ENCODE measurements around a stretch of chr16.

DNA sequence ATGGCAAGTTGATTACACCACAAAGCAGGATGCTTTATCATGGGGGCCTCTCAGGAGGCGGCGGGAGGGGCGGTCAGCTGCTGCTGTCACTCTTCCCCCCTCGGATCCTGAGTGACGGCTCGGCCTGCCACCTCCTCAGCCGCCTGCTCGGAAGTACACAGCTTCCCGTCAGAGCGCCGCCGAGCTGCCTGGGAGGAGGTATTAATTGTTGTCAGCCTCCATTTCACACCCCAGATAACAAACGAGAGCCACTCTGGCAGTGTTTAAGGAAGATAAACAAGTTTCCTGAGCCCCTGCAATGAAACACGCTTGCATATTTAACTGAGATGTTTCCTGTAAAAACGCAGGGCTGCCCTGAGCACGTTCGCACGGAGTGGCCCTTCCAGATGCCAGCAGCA, 84.1 kb upstream of the IRX3 start:
- PRO-cap, result no peak

GRCh38 chr16:54459731-54460285, 173.2 kb upstream of the IRX3 start:
- PRO-cap, result no peak

GRCh38 chr16:54648377-54649180, 282.1 kb upstream of the IRX5 start:
- PRO-cap, result no peak

- PRO-cap, result no peak
These were observed 5.9 kb downstream of the IRX5 start for GRCh38 chr16:54936468-54937064.

GRCh38 chr16:54937065-54937813, 6.6 kb downstream of the IRX5 start:
- PRO-cap, result no peak

DNA sequence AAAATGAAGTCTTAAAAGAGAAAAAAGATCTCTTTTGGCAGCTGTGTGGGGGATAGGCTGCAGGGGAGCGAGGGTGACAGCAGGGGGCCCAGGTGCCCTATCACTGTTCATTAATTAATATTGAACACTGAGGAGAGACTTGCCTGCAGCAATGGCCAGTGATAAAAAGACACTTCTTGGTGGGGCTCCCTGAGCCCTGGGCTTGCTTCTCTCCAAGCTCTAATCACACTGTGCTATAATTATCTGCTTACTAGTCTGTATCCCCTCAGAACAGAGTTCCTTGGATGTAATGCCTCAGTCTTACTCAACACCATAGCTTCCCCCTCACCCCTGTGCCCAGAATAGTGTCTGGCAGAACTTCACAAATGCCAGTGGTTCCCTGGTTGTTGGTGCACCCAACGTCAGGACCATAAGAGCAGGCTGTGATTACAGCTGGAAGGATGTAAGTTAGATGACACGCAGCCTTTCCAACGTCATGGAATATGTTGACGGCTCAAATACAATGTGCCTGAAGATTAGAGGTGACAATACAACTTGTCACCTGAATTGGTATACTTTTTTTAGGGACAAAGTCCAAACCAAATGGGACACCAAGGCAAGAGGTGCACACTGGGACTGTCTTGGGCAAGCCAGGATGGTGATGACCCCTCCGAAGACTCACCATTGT, 51.9 kb upstream of the IRX6 start:
- PRO-cap, result no peak

DNA sequence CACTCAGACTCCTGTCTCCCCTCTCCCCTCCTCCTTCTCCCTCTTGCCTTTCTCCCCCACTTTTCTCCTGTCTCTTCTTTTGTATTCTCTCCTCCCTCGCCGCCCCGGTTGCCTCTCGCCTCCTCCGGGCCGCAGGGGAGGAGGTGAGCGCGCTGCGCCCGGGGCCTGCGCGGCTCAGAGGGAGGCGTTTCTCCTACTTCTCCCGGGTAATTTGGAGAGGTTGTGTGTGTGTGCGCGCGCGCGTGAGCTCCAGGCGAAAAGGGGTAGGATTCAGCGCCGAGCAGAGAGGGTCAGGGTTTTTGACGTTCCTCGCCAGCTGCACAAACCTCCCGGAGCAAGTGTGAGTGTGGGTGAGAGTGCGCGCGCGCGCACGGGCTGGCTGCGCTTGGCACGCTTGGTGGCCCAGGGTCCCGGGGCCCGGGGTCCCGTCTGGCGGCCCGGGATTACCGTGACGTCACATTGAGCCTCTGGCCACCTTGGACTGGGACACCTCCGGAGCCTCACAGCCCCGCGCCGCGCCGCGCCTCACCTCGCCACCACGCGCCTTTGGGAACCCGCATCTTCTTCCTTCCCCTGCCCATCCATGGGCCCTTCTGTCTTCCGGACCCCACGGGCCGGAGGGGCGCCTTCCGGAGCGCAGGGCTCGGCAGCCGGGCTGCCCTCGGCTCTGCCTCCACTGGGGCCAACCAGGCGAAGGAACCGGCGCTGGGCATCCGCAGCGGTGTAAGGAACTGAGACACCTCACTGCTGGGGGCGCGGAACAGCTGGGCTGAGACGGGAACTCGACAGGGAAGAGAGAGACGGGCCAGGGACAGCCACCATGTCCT, 482 bp downstream of the IRX6 start:
- PRO-cap, result no peak

DNA sequence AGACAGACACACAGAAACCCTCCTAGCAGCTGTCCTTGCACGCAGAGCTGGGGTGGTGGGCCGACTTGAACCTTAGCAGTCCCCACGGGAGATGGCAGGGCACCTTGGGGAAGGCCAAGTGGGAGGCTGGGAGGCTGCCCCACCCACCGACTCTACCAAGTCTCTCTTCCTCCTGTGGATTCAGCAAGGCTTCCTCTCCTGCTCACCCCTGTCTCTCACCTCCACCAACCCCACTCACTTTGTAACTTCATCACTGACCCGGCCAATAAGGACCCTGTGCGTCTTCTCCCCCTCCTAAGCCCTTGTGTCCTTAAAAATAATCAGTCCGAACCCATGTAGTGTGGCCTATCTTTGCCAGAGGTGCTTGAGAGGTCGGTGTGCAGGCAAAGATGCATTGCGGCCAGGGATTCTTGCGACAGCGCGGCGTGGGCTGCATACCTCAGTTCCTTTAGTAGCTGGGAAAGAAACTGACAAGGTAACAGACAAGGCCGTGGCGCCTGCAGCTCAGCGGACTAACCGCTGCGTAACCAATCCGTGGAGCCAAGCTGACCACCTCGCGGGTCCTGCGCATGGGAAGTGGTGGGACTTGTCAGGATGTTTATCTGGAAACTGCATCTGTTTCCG, 6.5 kb downstream of the IRX6 start:
- PRO-cap, result no peak

GRCh38 chr16:55372642-55372998, 48.6 kb downstream of the IRX6 start:
- PRO-cap, result no peak

GRCh38 chr16:55482676-55483133, 3.7 kb downstream of the MMP2 start:
- PRO-cap, result no peak

DNA sequence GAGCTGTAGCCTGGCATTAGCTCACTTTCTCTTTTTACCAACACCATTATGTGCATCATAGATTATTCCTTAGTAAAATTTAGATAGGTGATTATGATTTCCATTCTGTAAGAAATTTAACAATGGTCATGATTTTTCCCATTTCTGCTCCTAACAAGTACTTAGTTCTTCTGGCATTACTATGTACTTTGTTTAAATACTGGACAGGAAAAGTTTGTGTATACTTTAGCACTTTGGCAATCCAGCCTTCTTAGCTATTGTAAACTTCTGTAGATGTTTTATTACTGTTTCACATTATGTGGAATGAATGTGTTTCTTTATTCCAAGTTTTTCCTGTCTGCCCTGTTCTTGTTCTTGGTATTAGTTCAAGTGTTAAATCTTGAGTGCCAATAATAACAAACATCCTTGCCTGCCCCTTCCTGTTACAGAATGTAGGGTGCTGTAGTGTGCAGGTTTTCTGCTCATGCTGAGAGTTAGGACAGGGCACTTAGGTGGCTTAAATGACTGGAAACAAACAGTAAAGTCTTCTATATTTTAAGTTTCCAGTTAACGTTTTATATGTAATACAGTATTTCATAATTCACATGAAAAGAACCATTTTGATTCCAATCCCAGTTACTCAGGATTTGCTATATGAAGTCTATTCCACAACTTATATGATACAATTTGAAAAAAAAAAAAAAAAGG, 7.2 kb upstream of the CAPNS2 start:
- PRO-cap, result no peak

- PRO-cap, result no peak
These were observed 58.9 kb downstream of the CES1 start for GRCh38 chr16:55773879-55774491.

DNA sequence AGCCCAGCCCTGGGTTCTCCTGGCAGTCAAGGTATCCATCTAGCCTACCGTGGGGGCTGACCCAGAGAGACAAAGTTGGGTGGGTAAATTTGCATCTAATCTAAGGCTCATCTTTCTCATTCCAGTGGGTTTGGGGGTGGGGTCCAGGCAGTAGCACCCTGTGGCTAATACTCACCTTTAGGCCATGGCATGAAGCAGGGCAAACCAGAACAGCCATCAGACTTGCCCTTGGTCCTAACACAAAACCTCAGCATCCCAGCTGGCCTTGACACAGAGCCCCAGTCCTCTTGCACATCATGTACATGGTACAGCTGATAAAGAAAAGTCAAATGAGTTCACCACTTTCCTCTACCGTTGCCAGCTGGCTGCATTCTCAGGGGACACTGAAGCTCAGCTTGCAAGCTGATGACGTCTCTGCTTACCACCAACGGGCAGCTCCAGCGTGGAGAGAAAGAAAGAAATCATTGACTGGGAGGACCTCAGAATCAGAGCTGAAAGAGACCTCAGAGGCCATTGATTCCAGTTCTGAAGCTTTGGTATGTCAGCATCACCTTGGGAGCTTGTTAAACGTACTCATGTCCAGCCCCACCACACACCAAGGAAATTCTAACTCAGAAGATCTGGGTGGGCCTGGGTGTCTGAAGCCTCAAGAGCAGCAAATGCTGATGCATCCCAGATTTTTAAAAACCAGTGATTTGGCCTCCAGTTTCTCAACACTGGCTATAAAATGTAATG, 80.7 kb upstream of the CES5A start:
- PRO-cap, result no peak

DNA sequence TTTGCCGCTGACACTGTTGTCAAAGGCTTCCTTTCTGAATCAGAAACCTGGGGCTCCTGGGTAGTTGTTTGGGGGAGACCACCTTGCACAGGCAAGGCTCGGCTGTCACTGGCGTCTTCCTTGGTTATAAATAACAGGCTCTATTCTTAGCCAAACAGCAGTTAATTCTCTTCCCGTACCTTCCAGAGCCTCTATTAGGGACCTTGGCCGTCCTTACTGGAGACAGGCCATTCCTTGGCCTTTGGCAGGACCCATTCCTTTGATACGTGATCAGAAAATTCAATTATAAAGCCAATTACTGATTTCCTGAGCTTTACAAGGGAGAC, 104.5 kb downstream of the GNAO1 start:
- PRO-cap, result no peak

- PRO-cap, result unidirectional peak, minus-strand start at chr16:56643555
These were observed 4.9 kb downstream of the MT1A start for GRCh38 chr16:56643301-56643836.

DNA sequence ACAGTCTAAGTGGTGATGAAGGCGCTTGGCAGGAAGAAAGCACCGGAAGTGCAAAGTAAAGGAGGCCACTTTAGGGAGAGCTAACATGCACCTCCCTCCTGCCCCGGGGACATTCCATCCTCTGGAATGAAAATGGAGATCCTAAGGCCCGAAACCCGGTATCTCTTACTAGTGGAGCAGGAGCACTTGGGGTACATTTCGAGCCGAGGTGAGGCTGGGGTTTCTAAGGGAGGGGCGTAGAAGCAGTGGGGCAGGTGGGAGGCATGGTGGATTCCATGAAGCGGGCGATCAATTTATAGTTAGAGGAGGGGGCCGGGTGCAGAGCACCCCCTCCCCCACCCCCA, 4.8 kb downstream of the MT1F start:
- PRO-cap, result no peak

GRCh38 chr16:56666869-56667861, 700 bp downstream of the MT1G start:
- PRO-cap, result no peak

DNA sequence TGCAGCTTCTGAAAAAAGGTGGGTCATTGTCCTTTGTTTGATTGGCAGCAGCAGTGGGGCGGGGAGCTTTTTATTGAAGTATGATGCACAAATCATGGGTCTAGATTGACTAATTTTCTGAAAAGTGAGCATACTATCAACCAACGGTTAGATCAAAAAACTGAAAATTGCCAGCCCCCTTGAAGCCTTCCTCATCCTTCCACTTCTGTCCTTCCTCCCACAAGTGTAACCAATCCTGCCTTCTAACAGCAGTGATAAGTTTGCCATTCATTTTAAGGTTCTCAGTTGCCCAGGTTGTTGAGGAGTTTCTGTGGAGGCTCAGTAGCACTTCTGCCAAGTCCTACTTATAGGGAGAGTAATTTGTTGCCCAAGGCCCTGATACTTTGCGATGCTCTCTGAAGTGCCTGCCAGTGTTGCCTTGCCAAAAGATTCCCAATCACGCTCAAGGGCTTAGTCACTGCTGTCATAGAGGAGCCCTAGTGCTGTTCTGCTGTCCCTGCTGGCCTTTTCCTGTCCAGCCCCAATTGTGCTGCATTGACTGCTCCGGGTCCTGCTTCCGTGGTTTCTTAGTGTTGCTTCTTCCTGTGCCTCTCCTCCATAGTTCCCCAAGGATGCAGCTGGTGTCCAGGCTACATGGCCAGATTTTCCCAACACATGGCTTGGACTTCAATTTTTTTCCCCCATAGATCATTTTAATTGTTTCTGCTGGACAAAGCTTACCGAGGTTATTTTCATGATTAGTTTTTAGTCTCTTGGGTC, 13.8 kb downstream of the NUP93 start:
- PRO-cap, result no peak

DNA sequence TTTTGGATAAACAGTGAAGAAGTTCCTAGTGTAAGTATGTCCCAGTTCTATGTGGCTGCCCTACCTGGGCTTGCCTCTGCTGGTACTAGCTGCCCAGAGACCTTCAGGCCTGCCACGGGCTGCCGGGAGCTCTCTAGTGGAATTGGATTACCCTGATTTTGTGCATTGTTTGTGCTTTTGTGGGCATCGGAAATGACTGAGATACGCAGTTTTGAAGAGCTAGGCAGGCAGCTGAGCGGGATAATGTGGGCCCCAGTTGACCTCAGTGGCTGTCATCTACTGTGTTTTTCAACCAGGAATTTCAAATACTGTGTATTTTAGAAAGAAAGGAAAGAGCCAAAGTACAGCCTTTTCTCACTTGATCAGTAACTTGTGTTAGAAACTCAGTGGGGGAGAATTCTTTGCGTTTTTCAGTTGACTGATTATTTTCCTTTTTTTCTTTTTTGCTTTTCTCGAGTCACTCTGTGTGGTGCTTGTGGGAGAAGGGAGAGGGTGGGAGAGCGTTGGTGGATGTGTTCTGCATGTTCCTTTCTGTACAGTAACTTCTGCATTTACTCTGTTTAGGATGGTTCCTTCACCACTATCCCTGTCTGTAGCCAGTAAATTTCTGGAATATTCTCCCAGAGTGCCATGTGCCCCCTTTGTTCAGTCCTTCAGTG, 15.2 kb upstream of the SLC12A3 start:
- PRO-cap, result no peak

- PRO-cap, result no peak
These were observed 1.3 kb upstream of the HERPUD1 start for GRCh38 chr16:56930703-56930928.

Data from pulmonary artery (tissue), 1 donor.